Pulmonary artery (tissue), 1 donor: ENCODE measurements around a stretch of chr1.

DNA sequence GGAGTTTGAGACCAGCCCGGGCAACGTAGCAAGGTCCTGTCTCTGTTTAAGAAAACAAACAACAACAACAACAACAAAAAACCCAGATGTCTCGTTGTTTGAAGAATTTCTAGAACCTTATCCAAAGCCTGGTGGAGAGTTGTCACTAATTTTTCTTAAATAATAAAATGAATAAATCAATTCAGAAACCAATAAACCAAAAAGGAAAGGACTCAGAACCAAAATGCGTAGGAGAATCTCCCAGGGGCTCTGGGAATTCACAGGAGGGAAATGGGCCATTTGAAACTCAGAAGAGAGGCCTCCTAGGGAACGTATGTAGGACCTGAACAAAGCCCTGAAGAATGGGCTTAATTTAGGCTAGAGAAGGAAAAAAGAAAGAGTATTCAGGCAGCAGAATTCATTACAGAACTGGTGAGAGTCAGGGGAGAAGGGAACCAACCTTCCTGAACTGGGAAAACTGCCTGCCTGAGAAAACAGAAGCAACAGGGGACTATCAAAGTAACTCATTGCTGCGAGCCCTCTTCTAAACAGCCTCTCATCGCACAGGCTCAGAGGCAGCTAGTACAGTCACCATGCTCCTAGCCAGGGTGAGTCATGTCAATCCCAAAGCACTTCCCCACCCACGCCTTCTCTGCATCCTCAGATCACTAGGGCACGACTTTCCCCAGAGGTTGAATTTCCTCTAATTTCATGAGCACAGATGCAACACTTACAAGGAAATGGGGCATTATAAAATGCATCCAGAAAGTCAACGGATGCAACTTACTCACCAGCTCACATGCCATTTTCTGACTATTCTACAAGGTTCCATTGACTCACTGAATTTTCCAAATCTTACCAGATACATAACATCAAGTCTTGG lies 1.1 kb downstream of the C1orf100 start:
- PRO-cap: no peak

DNA sequence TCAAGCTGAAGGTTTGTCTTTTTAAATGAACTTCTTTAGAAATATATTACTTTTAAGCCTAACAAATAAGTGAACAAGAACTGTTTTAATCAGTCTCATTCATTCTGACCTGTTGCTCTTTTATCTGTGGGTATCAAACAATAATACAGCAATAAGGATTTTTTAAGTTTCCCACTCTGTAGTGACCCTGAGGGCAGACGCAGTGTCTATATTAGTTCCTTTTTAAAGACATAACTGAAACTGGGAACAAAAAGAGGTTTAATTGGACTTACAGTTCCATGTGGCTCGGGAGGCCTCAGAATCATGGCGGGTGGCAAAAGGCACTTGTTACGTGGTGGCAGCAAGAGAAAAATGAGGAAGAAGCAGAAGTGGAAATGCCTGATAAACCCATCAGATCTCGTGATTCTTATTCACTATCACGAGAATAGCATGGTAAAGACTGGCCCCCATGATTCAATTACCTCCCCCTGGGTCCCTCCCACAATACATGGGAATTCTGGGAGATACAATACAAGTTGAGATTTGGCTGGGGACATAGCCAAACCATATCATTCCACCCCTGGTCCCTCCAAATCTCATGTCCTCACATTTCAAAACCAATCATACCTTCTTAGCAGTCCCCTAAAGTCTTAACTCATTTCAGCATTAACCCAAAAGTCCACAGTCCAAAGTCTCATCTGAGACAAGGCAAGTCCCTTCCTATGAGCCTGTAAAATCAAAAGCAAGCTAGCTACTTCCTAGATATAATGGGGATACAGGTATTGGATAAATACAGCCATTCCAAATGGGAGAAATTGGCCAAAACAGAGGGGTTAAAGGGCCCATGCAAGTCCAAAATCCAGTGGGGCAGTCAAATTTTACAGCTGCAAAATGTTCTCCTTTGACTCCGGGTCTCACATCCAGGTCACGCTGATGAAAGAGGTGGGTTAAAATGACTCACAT lies 13.9 kb downstream of the DESI2 start:
- PRO-cap: no peak

- PRO-cap: no peak
Measured at GRCh38 chr1:244856378-244856989, 7.9 kb downstream of the HNRNPU start.

GRCh38 chr1:244865516-244865783 lies 1.1 kb upstream of the HNRNPU start:
- PRO-cap: no peak

DNA sequence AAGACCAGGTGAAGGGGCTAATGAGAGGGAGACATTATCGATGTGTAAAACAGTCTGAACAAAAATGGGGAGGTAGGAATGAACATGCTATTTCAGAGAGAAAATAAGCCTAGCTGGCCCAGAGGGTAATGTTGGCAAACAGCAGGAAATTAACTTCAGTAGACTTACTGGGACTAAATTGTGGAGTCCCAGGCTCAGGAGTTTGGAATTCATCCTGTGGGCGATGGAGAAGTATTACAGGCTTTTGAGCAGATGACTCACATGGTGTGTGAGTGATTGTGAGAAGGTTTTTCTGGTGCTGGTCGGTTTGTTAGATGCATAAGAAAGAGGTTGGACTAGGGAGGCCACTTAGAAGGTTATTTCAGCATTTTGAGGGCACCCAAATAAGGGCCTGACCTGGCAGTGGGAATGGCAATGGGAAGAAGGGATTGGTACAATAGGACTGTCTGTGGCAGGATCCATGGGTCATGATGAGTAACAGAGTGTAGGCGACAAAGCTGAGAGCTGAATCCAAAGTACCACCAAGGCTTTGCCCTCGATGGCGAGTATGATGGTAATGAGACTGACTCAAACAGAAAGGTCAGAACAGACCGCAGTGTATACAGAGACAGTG lies 69.3 kb upstream of the KIF26B start:
- PRO-cap: no peak

DNA sequence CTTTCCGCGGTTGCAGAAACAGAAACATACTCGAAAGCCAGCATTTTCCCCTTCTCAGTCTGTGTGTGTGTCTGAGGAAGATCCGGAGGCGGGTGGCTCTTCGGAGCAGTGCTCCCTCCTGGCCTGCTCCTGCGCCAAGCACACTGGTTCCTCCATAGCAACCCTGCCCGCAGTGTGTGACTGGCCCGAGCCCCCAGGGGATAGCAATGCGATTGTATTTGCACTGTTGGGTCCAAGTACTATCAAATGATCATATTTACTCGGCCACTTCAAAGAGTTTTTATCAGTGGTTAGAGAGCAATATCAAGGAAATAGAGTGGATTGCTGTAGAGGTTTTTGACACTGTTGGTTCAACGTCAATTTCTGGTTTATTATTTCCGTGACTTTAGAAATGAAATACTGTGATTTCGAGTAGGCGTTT lies 2.4 kb downstream of the KIF26B start:
- PRO-cap: no peak

DNA sequence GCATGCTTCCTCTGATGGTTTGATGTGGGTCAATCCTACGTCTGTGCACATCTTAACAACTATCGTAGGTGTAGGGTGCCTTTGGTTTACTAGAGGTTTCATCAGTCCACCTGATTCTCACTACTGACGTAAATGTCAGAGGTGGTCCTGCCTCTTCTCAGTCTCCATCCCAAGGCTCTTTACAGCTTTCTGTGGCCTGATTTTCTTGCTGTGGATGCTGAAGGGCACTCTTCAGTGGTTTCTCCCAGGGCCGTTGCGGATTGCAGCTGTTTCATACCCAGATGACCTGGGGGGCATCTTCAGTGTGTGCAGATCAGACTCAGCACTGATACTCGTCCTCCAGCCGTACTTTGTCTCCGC lies 406.9 kb downstream of the KIF26B start:
- PRO-cap: no peak

DNA sequence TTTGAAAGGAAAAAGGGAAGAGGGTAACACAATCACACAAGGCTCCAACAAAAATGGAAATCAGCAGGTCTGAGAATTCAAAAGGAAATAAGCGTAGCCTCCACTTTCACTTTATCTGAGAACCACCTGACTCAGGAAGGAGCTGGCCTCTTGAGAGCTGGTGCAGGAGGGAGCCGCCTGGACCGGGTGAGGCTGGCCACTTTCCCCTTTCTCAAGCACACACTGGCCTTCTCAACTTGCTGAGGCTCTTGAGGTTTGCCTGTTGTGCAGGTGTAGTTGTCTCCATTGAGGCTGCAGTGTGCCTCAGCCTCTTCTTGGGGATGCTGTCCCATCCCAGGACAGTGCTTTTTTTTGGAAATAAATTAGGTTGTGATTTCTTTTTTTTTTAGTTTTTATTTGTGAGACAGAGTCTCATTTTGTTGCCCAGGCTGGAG lies 653.6 kb downstream of the KIF26B start:
- PRO-cap: no peak

DNA sequence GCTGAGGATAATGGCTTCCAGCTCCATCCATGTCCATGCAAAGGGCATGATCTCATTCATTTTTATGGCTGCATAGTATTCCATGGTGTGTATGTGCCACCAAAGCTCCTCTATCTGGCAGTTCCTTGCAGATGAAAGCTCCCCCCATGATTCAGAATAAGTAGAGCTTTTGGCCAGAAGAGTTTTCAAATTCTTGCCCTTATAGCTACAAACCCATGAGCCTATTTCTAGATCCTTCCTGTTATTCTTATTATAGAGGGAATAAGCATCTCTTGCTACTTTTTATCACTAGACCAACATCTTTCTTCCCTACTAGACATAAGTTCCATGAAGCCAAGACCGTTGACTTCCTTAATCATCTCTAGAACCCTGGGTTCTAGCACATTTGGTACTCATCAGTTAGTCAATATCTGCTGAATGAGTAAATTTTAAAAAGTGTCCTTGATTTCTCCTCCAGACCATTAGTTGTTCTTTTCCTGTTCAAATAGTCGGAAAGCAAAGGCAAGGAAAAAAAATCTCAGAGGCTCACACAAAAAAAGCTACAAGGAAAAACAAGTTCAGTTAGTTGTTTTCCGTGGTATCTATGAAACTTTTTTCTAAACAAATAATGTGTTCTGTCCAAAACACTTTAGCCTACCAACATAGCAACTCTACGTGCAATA lies 419.9 kb downstream of the SMYD3 start:
- PRO-cap: no peak

DNA sequence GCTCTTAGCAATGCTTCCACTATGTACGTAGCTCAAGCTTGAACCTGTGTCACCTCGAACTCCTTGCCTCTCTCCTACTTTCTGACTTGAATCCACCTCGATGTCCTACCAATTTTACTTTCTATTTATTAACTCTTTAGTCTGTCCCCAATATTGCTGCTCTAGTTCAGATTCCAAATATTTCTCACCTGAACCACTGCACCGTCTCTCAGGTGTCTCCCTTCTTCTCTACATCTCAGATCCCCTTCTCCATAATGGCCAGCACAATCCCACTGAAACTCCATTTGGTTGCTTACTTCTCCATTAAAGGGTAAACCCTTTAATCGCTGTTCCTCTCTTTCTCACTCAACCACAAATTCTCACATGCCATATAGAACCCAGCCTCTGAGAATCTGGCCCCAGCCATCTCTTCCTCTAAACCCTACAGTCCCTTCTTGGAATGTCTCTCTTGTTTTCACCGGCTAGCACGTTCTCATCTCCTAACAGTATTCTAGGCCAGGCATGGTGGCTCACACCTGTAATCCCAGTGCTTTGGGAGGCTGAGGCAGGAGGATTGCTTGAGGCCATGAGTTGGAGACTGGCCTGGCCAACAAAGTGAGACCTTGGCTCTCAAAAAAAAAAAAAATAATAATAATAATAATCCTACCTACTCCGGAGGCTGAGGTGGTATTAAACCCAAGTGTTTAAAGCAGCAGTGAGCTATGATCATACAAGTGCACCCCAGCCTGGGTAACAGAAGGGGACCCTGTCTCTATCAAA lies 404.8 kb downstream of the SMYD3 start:
- PRO-cap: no peak

- PRO-cap: no peak
Measured at GRCh38 chr1:246250505-246251275, 256.4 kb downstream of the SMYD3 start.

- PRO-cap: no peak
Measured at GRCh38 chr1:246268542-246269447, 238.3 kb downstream of the SMYD3 start.

- PRO-cap: no peak
Measured at GRCh38 chr1:246565229-246565756, 768 bp downstream of the TFB2M start.

GRCh38 chr1:246769221-246769866 lies 45.1 kb downstream of the SCCPDH start:
- PRO-cap: no peak

DNA sequence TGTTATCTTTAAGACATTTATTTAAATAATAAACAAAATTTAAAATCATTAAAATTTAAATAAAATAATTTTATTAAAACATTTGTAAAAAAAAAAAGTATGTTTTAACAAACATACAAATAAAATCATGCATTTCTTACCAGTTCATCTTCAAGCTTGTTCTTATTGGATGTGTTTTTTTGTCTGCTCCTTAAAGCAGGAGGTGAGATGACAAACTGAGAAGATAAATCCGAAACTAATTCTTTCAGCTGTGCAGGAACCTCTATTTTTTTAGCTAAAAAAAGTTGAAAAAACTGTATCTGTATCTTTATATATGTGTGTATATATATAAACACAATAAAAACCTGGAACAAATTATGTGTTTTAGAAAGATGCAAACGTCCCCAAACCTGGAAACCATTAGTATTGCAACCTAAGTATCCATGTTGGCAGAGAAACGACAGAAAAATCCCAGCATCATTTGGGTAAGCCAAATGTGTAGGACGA lies 88.0 kb downstream of the AHCTF1 start:
- PRO-cap: no peak

DNA sequence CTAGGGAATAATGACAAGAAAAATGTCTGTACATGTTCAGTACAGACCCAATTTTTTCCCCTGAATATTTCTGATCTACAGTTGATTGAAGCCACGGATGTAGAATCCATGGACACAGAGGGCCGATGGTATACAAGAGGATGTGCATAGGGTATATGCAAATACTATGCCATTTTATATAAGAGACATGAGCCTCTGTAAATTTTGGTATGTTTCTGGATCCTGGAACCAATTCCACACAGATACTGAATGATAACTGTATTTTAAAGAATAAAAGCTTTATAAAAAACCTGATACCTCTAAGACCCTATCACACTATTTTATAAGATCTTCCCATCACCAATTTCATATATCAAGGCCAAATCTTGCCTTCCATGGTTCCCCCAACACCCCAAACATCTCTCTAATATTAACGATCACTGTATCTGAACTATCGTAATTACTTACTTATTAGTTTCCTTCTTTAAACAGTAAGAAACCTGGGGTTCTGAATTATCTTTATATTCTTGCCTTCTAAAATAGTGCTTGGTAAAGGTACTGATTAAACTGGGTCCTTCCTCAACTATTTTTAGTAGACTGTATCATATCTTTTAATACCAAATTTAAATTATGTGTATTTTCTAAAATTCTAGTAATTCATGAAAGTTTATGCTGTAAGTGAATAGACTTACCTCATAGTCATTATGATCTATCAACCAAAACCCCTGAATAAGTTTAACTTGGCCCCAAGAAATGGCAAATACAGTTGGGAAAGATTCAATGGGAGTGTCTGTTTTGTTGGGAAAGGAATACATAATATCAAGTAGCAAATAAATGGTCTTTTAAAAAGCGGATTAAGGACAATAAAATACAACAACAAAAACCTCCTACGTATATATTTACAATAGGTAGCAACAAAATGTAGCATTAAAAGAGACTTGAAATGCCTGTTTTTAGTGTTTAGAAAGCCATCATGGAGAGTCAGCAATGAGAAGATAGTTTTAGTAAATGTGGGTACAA lies 44.9 kb downstream of the AHCTF1 start:
- PRO-cap: no peak

DNA sequence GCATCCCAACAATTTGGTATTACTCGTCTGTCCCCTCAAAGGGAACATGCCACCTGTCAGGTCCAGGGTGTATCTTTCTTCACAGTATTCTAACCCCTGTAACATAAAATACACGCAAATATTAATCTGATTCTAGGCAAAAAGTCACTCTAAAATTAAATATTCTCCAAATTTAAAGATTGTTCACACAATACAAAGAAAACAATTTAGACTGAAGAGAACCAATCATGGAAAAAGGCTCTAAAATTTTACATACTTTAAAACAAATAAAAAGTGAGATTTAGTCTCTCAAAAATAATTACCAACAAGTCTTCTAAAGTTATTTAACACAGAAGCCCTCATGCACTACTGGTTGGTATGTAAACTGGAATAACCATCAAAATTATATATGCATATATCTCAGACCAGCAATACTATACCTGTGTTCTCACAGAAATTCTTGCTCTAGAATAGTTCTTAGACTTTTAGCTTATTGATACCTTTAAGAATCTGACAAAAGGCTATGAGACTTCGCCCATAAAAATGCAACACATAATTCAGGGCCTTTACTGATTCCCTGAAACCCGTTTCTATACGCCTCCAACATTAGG lies 29.1 kb downstream of the AHCTF1 start:
- PRO-cap: no peak

DNA sequence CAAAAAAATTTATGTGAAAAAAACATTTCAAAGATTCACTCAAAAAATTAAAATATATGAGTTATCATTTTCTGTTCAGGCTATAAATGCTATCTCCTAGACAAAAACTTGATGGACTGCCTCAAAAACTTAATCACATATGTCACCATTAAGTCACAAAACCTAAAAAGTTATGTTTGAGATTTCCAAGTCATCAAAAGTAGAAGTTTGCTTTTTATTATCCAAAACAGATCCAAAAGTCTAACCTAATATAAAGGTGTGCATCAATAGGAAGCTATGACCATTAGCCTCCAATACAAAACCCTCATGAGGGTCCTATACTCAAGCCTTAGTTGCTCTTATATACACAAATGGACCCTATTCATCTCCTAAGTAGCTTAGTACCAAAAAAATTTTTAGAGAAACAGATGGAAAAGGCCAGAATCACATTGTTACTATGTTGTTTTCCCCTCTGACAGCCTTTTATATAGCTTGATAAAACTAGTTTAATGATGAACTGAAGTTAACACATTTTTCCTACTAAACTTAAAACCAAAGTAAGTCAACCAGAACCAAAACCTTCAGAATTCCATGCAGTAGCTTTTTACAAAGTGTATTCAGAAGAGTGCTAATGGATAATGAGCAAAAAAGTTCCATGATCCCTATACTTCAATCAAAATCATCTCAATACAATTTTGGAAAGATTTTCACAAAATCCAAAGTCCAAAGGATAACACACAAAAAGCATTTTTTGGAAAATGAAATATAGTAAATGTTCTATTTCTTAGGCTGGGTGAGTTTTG lies 6.9 kb downstream of the AHCTF1 start:
- PRO-cap: no peak

GRCh38 chr1:247207843-247208358 lies 36.1 kb upstream of the ZNF124 start:
- PRO-cap: no peak

GRCh38 chr1:247300427-247301209 lies 31.0 kb downstream of the ZNF496 start:
- PRO-cap: no peak